Peyer's patch (tissue), 4 donors: Measurements from ENCODE around the gene IL13.

GRCh38 chr5:131974762-131975532 lies 29.5 kb upstream of the MEIKIN start:
- PRO-cap, result bidirectional peak, plus-strand start at chr5:131975207, minus-strand start at chr5:131975009
- RAMPAGE, long total RNA, 4 experiments, result no peak in any of the 4 experiments

- PRO-cap, result no peak
- RAMPAGE, long total RNA, 4 experiments, result no peak in any of the 4 experiments
These were observed 1.0 kb upstream of the P4HA2 start for GRCh38 chr5:132228494-132229212.

GRCh38 chr5:132251178-132251971 lies 6.1 kb upstream of the PDLIM4 start:
- PRO-cap, result no peak
- RAMPAGE, long total RNA, 4 experiments, result no peak in any of the 4 experiments

GRCh38 chr5:132265536-132266292 lies 8.2 kb downstream of the PDLIM4 start:
- PRO-cap, result bidirectional peak, plus-strand start at chr5:132265947, minus-strand start at chr5:132265837
- RAMPAGE, long total RNA, 4 experiments, result no peak in any of the 4 experiments

DNA sequence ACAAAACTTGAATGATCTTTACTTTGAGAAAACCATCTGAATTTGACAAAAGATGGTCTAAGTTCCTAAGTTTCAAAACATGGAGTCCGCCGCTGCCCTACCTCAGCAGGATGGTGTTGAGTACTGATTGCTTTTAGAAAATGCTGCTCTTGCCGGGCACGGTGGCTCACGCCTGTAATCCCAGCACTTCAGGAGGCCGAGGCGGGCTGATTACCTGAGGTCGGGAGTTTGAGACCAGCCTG lies 42.5 kb downstream of the SLC22A5 start:
- PRO-cap, result no peak
- RAMPAGE, long total RNA, 4 experiments, result no peak in any of the 4 experiments

DNA sequence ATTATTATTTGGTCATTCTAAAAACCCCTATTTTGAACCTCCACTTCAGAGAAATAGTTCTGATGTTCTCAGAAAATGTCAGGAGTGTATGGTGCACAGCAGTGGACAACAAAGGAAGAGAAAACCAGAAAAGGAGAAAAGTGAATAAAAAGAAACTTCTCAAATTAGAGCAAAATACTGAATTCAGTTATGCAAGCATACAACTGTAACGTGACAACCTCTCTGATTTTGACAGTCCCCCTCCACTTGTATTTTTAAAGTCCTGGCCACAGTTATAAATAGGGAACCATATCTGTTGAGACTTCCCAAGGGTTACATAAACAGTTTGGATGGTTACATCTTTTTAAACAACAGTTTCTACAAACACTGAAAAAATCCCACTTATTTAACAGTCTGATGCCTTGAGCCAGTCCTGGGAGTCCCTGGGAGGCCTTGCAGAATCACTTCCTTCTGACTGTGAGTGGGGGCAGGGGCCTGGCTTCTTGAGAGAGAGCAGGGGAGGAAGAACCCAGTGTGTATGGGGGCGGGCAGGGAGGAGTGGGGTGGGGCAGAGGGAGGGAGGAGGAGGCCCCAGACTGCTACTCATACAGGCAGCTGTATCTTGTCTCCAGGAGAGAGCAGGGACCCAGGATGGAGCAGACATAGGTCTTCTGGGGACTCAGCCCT lies 53.1 kb downstream of the IRF1 start:
- PRO-cap, result bidirectional peak, plus-strand start at position 610 of the sequence, minus-strand start at position 456 of the sequence
- RAMPAGE, long total RNA, 4 experiments, result no peak in any of the 4 experiments

DNA sequence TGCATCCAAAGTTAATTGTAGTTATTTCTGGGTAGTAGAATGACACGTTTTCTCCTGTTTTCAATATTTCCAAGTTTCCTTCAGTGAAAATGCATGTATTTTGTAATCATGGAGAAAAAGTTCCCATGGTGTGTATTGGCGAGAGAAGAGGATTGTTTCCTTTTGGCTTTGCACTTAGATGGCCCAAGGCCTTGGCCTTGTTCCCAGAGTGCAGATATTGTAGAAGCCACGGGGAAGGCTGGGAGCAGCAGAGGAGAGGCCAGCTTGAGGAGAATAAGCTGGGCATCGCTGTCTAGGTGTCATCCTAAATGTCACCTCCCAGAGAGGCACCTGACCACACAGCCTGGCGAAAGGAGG lies 43.9 kb downstream of the IRF1 start:
- PRO-cap, result no peak
- RAMPAGE, long total RNA, 4 experiments, result no peak in any of the 4 experiments

DNA sequence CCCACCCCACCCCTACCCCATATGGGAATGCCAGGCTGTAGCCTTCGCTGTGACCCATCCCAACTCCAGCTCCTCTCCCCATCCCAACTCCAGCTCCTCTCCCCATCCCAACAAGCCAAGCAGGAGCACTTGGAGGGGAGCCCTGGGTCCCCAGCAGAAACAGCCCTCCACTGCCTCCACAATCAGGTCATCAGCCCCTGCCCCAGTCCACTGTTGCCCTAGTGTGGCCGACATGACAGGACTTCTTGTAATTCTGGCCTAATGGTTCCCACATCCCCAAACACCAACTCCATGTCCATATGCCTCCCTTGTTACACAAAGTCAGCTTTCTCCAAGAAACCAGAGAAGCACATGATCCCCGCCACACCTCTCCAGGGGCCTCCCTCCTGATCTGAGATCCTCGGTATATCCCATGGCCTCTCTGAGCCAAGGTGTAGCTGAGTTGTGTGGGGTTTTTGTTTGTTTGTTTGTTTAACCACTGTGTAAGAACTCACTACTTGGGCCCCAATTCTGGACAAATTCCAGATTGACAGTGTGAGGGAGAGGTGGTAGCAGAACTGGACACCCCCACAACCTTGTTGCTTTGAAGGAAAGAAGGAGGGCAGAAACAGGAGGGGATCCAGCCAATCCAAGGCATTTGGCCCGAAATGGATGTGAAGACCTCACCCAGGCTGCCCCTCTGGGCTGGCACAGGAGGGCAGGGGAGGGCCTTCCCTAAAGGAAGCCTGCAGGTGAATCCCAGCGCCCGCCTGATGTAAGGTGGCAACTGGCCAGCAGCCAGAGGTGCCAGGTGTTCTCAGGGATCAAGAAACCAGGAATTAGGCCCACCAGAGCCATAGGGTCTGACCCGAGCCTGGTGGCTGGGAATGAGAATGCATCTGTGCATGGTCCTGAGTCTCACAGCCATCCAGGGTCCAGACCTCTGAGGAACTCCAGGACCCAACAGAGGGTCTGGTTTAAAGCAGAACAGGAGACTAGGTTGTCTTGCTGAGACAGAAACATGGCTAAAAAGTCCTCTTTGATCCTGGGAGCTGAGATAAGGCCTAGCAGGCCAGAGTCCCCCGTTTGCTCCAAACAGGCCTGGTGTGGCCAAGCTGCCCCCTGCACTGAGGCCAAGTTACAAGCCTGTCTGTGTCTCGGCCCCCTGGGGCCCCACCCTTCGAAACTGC lies 13.4 kb downstream of the IRF1 start:
- PRO-cap, result bidirectional peak, plus-strand start outside the sequence, minus-strand start at position 1,108 of the sequence
- RAMPAGE, long total RNA, 4 experiments, result no peak in any of the 4 experiments

DNA sequence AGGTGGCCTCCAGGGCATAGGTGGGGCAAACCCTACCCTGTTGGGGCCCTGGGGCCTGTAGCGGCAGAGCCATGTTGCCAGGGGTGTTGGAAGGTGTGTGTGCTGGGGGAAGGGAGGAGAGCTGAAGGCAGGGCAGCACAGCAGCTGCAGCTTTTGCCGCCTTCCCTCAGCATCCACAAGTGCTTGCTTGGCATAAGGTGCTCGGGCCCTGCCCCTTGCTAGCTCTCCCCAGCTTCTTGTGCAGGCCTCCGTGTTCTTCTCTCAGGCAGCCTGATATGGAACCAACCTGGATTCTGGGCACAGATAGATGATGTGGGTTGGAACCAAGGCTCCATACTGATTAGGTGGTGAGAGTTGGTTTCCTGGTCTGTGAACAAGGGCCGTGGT lies 12.7 kb downstream of the IRF1 start:
- PRO-cap, result bidirectional peak, plus-strand start at position 100 of the sequence, minus-strand start outside the sequence
- RAMPAGE, long total RNA, 4 experiments, result no peak in any of the 4 experiments

DNA sequence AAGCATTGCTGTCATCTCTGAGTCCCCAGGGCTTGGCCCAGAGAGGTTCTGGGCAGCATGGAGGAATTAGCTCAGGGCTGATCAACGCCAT lies 1.1 kb upstream of the IRF1 start:
- PRO-cap, result no peak
- RAMPAGE, long total RNA, 4 experiments, result no peak in any of the 4 experiments

- PRO-cap, result no peak
- RAMPAGE, long total RNA, 4 experiments, result no peak in any of the 4 experiments
These were observed 30.6 kb downstream of the RAD50 start for GRCh38 chr5:132587322-132587762.

- PRO-cap, result no peak
- RAMPAGE, long total RNA, 4 experiments, result start-site peak on the plus strand in 1 of 4 experiments, at chr5:132609087-132609321 at its widest, 12 reads per replicate
These were observed 49.0 kb upstream of the IL13 start for GRCh38 chr5:132608830-132609445.

DNA sequence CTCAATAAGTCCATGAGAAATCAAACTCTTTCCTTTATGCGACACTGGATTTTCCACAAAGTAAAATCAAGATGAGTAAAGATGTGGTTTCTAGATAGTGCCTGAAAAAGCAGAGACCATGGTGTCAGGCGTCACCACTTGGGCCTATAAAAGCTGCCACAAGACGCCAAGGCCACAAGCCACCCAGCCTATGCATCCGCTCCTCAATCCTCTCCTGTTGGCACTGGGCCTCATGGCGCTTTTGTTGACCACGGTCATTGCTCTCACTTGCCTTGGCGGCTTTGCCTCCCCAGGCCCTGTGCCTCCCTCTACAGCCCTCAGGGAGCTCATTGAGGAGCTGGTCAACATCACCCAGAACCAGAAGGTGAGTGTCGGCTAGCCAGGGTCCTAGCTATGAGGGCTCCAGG lies at the start of gene IL13:
TSS of gene IL13 (plus strand) at position 177 of the 407 bp plus-strand sequence.
- PRO-cap, result no peak
- RAMPAGE, long total RNA, 4 experiments, result no peak in any of the 4 experiments

DNA sequence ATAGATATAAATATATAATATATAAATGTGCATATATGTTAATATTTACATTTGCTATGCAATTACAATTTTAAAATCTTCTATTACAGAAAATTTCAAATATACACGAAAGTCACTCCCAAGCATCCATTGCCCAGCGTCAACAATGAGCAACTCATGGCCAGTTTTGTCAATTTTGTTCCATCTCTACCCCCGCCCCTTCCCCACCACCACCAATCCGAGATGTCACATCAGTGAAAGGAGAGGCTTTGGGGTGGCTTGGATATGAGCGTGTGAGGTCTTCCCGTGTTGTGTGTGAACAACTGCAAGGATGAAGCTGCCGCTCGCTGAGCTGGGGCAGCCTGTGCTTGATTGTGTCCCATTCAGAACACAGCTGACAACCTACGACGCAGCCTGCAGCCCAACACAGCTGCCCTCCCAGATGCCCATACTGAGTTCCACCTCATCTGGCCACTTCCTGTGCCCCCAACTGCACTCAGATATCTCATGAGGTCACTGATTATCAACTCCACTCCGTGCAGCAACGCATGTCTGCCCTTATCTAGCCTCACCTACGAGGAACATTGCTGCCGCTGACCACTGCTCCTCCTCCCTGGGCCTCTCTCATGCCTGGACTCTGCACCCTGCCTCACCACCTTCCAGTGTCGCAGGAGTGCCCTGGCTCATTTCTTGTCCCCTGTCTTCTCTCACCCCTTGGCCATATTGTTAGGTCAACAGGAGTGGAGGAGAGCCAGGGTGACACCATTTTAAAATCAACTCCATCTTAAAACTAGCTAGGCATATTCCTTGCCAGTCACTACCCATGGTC lies 7.4 kb upstream of the IL4 start:
- PRO-cap, result no peak
- RAMPAGE, long total RNA, 4 experiments, result no peak in any of the 4 experiments

- PRO-cap, result no peak
- RAMPAGE, long total RNA, 4 experiments, result start-site peak on the minus strand in 1 of 4 experiments, at chr5:132760922-132761914 at its widest, 130 reads per replicate
These were observed 13.9 kb downstream of the CCNI2 start for GRCh38 chr5:132760872-132761742.

- PRO-cap, result no peak
- RAMPAGE, long total RNA, 4 experiments, result start-site peak on the minus strand in 1 of 4 experiments, at chr5:132762487-132762493 at its widest, 33 reads per replicate
These were observed 14.8 kb downstream of the SEPTIN8 start for GRCh38 chr5:132762326-132762642.

- PRO-cap, result no peak
- RAMPAGE, long total RNA, 4 experiments, result start-site peak on the minus strand in 1 of 4 experiments, at chr5:132825488-132825565 at its widest, 8 reads per replicate
These were observed 5.1 kb downstream of the SHROOM1 start for GRCh38 chr5:132824882-132826136.

DNA sequence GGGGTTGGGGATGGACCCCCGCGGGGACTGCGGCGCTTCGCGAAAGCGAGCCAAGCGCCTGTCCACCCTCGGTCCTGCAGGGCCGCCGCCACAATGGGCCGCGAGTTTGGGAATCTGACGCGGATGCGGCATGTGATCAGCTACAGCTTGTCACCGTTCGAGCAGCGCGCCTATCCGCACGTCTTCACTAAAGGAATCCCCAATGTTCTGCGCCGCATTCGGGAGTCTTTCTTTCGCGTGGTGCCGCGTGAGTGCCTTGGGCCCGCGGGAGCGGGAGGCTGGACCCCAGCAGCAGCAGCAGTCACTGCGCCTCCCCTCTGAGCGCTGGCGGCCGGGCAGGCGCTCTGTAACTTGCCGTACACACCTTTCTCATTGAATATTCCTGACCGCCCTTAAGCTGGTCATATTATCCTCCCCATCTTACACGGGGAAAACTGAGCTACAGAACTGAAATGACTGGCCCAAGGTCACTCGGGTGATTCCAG lies 389 bp downstream of the UQCRQ start:
- PRO-cap, result no peak
- RAMPAGE, long total RNA, 4 experiments, result no peak in any of the 4 experiments

- PRO-cap, result no peak
- RAMPAGE, long total RNA, 4 experiments, result no peak in any of the 4 experiments
These were observed 2.7 kb upstream of the LEAP2 start for GRCh38 chr5:132870689-132871331.

- PRO-cap, result no peak
- RAMPAGE, long total RNA, 4 experiments, result start-site peak on the minus strand in 2 of 4 experiments, at chr5:132896487-132896590 at its widest, 41 to 55 reads per replicate
These were observed 23.0 kb downstream of the LEAP2 start for GRCh38 chr5:132895988-132897272.